Monocyte (primary cell): ENCODE data around the gene IQCG.

DNA sequence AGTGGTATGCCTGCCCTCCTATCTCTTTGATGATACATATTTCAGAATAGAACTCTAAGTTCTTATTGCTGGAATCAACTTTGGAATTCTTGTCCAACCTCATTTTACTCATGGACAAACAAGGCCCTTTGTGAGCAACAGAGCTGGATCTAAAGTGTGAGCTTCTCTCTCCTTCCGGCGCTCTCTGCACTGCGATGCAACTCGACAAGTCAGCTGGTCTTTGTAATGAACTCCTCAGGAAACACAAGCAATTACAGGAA is 20.3 kb upstream of the NRROS start:
- PRO-cap, 2 experiments = no peak in any of the 2 experiments

GRCh38 chr3:196645898-196646957 is 6.7 kb downstream of the NRROS start:
- PRO-cap, 2 experiments = peak in 1 of 2 experiments; most common plus-strand start chr3:196646511 (in 1)

- PRO-cap, 2 experiments = peak in 1 of 2 experiments; most common plus-strand start chr3:196660069 (in 1)
Observed at GRCh38 chr3:196659940-196660956, 20.8 kb downstream of the NRROS start.

GRCh38 chr3:196688198-196688848 is 23.7 kb downstream of the CEP19 start:
- PRO-cap, 2 experiments = peak in 2 of 2 experiments; most common plus-strand start chr3:196688495 (in 2)

- PRO-cap, 2 experiments = no peak in any of the 2 experiments
Observed at GRCh38 chr3:196792507-196793769, 53.3 kb downstream of the PAK2 start.

- PRO-cap, 2 experiments = peak in 2 of 2 experiments; most common plus-strand start chr3:196906846 (in 1)
Observed at GRCh38 chr3:196906541-196907250, 35.6 kb downstream of the NCBP2 start.

DNA sequence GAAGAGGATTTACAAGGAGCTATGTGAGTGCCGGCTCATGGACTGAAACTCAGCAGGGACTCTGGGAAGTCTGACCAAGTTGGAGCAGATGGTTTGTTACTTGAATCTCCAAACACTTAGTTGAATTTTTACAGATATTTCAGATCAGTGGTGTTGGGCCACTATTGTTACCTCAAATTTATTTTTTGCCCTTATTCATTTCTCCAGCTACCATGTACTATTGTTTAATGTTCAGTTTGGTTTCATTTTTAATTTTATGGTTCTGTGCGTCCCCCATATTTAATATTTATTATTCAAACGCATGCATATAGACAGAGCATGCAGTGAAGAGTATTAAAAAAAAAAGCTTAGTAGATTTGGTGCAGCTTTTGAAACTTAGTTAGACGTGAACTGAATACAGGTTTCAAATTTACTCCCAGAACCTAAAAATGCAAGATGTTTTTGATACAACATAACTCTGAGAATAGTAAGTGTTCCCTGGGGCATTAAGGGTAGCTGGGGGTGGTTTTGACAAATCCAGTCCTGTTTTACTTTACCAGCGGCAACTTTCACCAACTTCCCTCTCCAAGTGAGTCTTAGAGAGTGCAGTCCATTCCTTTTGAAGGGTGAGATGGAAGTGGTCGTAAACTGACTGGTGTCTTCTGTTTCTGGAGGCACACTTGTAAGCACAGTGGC is 11.3 kb downstream of the NCBP2 start:
- PRO-cap, 2 experiments = no peak in any of the 2 experiments

- PRO-cap, 2 experiments = no peak in any of the 2 experiments
Observed at GRCh38 chr3:196996450-196997238, 28.0 kb upstream of the PIGZ start.

DNA sequence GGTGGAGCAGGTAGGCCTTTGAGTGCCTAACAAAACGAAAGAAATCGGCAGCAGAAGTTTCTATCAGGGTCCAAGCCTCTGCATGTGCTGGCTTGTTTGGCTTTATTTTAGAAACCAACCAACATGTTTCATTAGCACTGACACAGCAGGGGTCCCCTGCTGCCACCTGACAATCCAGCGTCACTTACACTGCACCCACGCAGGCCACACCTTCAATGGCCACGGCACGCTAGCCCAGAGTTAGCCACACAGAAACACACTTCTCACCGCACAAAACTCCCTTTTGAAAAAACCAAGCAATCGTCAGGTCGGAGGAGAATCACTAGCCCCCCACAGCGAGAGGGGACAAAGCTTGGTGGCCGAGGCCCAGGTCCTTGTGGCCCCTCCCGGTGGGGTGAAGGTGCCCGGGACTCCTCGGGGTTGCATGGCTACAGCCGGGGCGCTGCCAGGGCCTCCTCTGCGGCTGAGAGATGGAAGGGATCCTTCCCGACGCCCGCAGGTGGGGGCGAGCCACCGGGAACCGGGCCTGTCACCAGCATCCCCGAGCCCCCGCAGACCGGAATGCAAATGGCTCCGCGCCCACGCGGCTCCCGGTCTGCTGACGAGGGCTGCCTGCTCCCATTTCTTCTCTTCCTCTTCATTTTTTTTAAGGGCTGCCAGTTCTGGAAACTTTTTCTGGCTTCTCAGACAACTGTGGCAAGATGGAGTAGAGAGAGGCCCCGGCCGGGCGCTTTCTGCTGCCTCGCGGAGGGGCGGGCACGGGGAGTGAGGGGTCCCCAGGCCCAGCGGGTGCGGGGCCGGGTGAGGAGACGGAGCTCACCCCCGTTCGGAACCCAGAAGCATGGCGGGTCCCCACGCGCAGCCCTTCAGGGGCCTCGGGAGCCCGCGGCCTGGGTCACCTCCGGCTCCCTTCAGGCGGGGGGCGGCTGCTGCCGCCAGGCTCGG is 27.7 kb downstream of the MELTF start:
- PRO-cap, 2 experiments = peak in 1 of 2 experiments; most common minus-strand start position 837 of the sequence (in 1)

- PRO-cap, 2 experiments = no peak in any of the 2 experiments
Observed at GRCh38 chr3:197057736-197058218, 28.2 kb upstream of the MELTF start.

- PRO-cap, 2 experiments = no peak in any of the 2 experiments
Observed at GRCh38 chr3:197354588-197355067, 56.2 kb upstream of the DLG1 start.

DNA sequence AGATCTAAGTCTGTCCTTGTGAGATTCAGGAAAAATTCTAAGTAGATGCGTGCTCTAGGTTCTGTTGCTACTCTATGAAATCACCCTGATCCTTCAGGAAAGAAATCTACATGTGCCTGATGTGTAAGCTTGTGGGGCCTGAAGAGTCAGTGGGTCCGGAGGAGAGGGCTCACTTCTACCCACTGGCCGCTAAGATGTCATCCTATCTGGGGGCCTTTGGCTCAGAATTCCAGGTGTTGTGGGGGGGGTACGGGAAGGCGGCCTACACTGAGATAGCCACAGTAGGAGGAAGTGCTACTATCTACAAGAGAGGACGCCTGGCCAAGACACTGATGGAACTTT is 111.7 kb downstream of the BDH1 start:
- PRO-cap, 2 experiments = no peak in any of the 2 experiments

DNA sequence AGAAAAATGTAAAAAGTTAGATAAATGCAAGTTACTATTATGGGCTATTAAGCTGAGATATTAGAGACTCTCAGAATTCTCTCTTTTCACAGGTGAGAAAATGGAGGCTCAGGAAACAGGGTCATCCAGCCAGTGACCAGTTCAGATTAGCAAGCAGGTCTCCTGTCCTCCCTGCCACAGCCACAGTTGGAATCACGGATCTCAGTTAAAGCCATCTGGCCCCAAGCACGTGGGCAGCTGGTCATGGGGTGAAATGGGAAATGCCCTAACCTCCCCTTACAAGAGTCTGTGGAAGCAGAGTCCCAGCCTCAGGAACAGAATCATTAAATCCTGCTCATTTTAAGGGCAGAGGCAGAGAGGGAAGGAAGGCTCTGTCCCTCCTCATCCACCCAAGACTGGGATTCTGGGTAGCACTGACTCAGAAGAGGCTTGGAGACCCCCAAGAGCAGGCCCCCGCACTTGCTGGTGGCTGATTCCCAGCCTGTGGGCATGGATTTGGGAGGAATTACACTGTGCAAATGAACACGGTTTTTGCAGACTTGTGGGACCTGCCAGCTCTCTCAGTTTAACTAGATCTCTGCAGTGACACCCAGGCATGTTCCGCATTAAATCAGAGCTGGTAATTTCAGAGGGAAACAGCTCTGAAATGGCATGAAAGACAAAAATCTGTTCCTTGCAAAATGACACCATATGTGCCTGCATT is 89.1 kb downstream of the BDH1 start:
- PRO-cap, 2 experiments = no peak in any of the 2 experiments

- PRO-cap, 2 experiments = no peak in any of the 2 experiments
Observed at GRCh38 chr3:197494416-197494750, 61.4 kb downstream of the BDH1 start.

DNA sequence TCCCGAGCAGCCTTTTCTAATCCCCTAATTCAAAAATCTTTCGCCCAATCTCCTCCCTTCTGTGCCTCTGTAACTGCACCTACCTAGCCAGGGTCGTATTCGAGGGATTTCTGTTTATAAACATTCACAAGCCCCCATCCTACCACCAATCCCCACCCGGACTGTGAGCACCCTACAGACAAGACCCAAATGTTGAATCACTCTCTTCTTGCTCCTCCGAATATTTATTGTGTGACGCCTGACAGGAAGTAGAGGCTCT is 1.7 kb downstream of the BDH1 start:
- PRO-cap, 2 experiments = no peak in any of the 2 experiments

GRCh38 chr3:197659160-197659728 is 77.5 kb downstream of the RUBCN start:
- PRO-cap, 2 experiments = no peak in any of the 2 experiments

DNA sequence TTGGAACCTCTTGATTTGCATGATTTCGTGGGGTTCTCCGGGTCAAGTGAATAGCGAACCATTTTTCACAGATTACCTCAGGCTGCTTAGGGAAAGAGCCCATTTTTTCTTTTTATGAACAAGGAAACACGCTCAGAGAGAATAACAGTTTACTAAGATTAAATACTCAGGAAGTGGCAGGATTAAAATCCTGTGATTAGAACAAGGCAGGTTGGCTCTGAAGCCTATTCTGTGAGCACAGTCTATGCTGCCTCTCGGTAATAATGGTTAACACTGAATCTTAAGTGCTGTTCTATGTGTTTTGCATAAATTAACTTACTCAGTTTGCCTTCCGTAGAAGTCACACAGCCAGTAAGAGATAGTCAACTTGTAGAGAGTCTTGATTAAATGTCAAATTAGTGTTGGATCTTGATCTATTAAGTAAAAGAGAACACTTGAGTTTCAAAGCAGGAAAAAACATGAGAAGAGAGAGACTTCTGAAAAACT is 59.9 kb downstream of the LRCH3 start:
- PRO-cap, 2 experiments = no peak in any of the 2 experiments

DNA sequence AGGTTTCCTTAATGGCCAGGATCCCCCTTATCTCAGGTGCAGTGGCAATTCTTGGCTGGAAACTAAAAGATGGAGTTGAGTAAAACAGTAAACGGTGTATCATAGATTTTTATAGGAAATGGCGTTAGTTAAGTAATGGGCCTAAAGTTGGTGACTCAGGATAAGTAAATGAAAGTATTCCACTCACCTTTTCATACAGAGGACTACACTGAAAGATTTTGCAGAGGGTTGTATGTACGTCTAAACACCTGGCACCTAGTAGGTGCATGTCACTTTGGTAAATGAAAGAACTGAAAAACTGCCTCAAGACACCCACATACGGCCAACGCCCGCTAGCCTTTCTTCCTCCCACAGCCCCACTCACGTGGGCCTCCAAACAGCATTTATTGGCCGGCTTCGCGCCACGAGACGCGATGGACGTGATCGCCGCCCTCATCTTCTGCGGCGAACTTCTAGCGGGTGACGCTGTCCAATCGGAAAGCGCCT is at the start of gene IQCG:
Gene IQCG (minus strand): TSS at position 334 of the 486 bp plus-strand sequence.
- PRO-cap, 2 experiments = peak in 2 of 2 experiments; most common minus-strand start position 358 of the sequence (in 2)